ENCODE results near the gene PDE12.

- PRO-cap = bidirectional peak, plus-strand start at chr3:57556276, minus-strand start at chr3:57556007
Measured at GRCh38 chr3:57556180-57556983, at the start of gene PDE12. TSS of gene PDE12 (plus strand) at chr3:57556274.

GRCh38 chr3:57596441-57596754 lies 746 bp downstream of the ARF4 start:
- PRO-cap = bidirectional peak, plus-strand start at chr3:57596701, minus-strand start at chr3:57596584

- PRO-cap = unidirectional peak, minus-strand start at chr3:57803777
Measured at GRCh38 chr3:57803540-57804178, 47.5 kb downstream of the SLMAP start.

GRCh38 chr3:57956871-57957286 lies 51.3 kb upstream of the FLNB start:
- PRO-cap = no peak

DNA sequence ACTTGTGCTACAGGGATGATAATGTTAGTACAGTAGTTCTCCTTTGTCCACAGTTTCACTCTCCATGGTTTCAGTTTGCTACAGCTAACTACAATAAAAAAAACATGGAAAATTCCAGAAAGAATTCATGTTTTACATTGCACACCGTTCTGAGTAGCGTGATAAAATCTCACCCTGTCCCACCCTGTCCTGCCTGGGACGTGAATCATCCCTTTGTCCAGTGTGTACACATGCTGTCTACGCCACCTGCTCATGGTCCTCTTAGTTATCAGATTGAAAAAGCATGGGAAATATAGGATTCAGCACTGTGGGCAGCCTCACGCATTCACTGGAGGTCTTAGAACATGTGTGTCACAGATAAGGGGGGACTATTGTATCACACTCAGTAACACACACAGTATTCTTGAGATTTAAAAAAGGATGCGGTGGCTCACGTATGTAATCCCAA lies 8.8 kb upstream of the FLNB start:
- PRO-cap = no peak

- PRO-cap = unidirectional peak, minus-strand start at chr3:58009401
Measured at GRCh38 chr3:58008932-58009859, 974 bp downstream of the FLNB start.

DNA sequence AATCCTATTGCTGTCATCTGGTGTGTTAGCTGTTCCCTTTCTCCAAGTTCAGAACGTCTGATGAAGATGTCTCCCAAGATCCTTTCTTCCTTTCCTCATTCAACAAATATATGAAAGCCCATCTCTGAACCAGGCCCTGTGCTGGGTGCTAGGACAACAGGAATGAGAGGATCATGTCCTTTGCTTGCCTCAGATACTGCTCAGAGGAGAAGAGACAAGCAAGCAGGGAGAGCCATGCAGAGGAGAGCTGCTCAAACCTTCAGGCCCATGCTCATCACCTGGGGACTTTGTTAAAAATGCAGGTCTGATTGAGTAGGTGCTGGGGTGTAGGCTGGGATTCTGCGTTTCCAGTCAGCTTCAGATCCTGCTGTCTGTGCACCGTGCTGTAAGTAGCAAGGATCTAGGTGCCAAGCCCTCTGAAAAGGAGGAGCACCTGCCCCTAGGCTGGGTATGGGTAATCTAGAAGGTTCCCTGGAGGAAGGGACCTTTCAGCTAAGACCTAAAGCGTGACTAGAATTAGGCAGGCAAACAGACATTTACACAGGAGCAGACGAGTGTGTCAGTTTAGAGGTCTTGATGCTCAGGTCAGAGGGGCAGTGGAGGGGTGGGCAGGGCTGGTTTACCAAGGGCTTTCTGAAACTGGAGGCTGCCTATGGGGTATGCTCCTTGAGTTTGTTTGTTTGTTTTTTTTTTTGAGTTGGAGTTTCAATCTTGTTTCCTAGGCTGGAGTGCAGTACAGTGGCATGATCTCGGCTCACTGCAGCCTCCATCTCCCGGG lies 7.3 kb downstream of the FLNB start:
- PRO-cap = no peak

GRCh38 chr3:58025848-58026642 lies 17.8 kb downstream of the FLNB start:
- PRO-cap = no peak

- PRO-cap = no peak
Measured at GRCh38 chr3:58035079-58035784, 27.0 kb downstream of the FLNB start.

DNA sequence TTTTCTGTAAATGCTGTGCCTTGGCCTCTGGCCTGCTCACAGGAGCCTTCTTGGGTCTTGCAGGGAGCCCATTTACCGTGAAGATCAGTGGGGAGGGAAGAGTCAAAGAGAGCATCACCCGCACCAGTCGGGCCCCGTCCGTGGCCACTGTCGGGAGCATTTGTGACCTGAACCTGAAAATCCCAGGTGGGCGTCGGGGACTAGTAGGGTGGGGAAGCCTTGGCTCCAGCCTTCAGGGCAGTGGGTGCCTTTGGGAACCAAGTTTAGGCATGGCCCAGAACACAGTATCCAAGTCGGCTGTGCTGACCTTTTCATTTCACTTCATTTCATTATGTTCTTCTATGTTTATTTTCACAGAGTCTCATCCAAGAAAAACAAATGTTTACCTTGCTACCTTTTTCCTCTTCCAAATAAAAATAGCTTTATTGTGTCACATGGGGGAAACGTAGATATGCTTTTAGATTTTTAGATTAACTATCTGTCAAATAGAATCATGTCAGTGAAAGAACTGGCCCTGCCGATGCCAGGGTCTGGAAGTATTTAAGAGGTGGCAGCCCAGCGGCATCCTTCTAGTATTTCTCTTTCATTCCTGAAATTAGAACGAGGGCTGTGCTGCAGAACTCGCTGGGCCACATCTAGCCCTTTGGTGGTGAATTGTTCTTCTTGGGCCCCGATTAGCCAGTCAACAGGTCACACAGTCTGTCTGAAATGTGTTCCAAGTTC lies 60.6 kb downstream of the DNASE1L3 start:
- PRO-cap = no peak

DNA sequence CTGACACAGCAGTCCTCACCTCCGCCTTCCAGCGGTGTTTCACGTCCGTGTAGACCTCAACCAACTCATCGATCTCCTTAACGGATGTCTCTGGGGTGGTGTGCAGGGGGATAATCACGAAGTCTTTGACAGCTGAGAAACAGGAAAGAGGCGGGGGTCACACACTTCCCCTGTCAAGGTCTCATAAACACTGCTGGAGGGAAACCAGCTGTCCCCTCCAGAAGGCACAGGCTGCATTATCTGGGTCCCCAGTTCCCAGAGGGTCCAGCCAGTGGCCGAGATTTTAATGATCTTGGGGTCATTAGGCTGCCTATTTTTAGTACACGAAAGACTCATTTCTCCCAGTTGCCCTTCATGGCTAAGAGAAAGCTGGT lies 9.8 kb downstream of the DNASE1L3 start:
- PRO-cap = no peak

GRCh38 chr3:58246036-58246603 lies 8.5 kb downstream of the ABHD6 start:
- PRO-cap = no peak

DNA sequence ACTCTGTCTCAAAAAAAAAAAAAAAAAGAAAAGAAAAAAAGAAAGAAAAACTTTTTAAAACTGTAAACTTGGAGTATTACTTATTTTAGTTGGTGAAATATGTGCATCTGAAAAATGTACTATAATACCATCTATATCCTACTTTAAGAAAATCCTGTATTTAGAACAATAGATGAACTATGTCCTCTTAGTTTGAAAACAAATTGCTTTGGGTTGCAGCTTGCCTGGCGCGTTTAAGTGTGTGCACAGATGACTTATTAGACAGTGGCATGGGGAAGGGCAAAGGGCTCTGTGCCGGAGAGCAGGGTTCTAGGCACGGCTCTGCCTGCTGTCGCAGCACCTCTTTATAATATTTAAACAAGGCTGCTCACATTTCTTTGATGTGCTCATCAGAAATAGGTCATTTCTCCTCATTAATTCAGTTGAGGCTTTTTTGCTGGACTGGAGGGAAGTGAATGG lies 10.0 kb downstream of the PXK start:
- PRO-cap = no peak

- PRO-cap = no peak
Measured at GRCh38 chr3:58581146-58581883, 4.1 kb upstream of the FAM107A start.

DNA sequence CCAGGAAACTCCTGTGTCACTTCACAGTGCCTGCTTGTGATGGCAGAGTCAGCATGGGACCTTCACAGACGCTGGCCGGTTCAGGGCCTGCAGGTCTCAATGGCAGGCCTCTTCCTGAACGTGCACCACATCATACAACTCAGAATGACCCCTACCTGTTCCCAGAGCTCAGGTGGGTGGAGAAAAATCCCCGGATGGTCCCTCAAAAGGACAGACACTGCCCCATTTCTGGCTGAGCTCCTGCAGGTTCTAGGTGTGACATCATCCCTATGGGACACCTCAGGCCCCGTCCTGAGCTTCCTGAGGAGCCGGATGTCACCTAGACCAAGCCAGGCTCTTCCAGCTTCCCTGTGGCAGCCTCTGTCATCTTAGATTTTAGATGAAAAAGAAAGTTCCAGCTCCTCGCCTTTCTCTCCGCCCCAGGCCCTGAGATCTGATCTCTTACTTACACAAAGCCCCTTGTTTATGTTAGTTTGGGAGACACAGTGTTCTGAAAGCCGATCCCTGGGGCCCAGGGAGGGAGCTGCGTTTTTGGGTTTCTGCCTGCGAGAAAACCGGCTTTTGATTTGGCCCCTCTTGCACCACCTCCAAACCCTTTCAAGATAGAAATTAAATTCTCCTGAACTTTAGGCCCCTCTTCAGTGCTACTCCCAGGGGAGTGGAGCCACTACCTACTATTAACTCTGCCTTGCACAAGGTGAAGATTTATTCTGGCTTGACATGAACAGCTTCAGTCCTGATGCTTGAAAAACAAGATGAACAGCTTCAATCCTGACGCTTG lies 40.1 kb upstream of the FAM107A start:
- PRO-cap = no peak

DNA sequence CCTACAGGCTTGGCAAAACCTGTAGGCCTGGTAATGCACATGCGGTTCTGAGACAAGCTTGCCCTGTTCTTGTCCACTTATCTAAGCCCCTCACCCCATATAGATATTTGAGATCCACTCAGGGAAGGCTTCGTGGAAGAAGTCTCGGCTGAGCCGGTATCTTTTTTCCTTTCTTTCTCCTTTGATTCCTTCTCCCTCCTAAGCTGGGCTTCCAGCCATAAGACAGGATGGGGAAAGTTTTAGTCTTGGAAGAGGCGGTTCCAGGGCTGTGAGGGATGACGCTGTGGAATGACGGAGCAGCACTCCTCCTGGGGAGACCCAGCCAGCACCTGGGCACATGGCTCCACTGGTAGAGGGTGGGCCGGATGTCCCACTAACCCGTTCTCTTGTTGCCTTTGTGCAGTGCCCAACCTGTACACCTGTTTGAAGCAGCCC lies 43.2 kb upstream of the FAM107A start:
- PRO-cap = no peak

DNA sequence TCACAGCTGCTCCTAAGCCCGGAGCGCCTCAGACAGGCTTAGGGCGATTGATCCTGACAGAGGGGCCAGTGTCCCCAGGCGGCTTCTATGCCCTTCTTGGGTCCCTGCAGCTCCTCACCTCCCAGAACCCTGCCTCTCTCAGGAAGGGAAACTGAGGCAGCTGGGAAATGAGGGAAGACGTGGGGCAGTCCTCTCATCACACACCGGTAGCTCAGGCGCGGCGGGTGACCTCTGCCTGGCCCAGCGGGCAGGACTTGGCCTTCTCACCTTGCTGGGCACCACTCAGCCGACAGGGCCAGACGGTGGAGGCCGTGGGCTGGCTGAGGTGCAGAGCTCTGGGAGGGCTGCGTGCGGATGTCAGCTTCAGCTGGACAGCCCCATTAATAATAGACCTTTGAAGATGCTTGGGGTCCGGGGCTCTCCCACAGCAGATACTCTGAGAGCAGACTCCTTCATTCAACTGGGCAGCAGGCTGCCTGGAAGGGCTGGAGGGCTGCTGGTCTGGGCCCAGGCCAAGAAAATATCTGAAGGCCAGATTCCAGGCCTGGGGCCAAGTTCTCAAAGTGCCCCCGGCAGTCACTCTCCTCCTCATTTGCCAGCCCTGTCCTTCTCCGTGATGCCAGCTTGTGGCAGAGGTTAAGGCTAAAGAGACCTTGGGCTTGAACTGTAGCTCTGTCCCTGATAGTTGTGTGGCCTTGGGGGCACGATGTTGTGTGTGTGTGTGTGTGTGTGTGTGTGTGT lies 39.3 kb downstream of the FAM3D start:
- PRO-cap = no peak

DNA sequence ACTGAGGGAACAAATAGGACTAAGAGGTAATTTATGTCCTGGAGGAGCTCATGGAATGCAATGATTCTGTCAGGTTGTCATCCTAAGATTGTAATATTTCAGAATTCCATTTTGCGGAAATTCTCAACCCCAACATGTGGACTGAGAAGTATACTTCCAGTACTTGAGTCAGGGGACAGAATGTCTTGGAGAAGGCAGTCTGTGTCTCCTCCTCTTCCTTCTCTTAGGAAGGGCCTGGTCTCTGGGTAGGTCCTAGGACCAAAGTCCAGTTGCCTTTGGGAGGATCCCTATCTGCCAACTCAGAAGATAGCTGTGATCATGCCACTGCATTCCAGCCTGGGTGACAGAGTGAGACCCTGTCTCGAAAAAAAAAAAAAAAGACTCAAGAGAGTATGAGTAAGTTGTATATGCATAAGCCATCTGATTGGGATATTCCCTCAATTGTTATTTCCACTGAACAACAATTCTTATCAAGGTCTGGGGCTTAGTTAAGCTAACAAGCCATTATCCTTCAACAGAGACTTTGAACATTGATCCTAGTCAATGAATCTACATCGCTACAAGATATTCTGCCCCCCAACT lies 23.9 kb upstream of the FAM3D start:
- PRO-cap = no peak

DNA sequence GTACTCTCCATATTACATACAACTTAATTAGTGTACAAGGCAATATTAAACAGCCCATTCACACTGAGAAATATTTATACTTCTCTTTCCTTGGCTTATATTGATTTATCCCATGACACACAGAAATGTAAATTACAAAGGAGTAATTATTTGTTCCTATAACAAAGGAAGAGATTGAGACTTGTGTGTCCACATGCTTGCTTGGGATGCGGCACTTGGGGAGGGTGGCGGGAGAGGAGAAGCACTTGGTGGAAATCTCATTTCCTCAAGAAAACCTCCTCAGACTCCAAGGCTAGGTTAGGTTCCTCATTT lies 54.1 kb upstream of the FAM3D start:
- PRO-cap = no peak

- PRO-cap = no peak
Measured at GRCh38 chr3:59368452-59368870, 318.6 kb upstream of the CFAP20DC start.